ENCODE results near the genes GTF2F1, SH2D3A, VAV1 and MBD3L4.

DNA sequence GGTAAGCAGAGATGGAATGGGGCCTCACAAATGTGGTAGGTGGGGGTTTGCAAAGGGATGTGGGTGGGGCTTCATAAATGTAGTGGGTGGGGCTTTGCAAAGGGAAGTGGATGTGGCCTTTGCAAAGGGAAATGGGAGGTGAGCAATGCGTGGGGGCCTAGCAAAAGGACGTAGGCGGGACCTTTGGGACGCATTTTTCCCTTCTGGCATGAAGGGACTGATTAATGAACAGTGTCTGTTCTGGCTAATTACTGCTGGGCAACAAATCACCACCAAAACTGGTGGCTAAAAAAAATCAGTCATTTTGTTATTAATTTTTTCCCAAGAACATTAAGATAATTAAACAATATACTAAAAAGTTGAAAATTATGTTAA lies 26.1 kb downstream of the ACSBG2 start:
- PRO-cap = no peak
- RRBS = no CpG with 5 or more reads among the region's 4 CpGs

DNA sequence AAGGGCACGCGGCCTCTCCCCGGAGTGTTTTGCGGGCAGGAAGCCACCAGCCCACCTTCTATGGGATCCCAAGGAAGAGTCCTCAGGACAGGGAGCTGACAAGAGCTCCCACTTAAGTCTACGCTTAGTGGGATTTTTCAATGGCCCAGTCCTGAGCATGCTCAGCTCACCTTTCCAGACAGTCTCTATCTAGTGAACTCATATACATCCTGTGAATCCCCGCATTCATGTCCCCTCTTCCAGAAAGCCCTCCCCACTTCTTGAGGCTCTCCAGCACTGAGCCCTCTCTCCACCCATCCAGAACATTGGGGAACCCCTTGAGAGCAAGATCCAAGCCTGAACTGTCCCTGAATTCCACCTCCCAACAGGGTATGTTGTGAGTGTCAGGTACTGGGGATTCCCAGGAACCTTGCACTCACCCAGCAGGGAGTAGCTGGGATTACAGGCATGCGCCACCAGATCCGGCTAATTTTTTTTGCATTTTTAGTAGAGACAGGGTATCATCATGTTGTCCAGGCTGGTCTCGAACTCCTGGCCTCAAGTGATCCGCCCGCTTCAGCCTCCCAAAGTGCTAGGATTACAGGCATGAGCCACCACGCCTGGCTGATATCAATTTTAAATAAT lies 69.8 kb downstream of the ACSBG2 start:
- PRO-cap = no peak
- RRBS = no CpG with 5 or more reads among the region's 12 CpGs

- PRO-cap = no peak
- RRBS = 98% methylated on average over 4 of the region's 23 CpGs
Measured at GRCh38 chr19:6238415-6239159, 41.2 kb downstream of the MLLT1 start.

DNA sequence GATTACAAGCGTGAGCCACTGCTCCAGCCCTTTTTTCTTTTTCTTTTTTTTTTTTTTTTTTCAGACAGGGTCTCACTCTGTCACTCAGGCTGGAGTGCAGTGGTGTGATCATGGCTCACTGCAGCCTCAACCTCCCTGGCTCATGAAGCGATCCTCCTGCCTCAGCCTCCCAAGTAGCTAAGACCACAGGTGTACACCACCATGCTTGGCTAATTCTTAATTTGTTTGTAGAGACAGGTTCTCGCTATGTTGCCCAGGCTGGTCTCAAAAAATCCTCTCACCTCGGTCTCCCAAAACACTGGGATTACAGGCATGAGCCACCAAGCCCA lies 21.3 kb upstream of the MLLT1 start:
- PRO-cap = no peak
- RRBS = no CpG with 5 or more reads among the region's 4 CpGs

GRCh38 chr19:6373404-6373774 lies 795 bp downstream of the ALKBH7 start:
- PRO-cap = unidirectional peak, plus-strand start at chr19:6373677
- RRBS = no CpG with 5 or more reads among the region's 25 CpGs

DNA sequence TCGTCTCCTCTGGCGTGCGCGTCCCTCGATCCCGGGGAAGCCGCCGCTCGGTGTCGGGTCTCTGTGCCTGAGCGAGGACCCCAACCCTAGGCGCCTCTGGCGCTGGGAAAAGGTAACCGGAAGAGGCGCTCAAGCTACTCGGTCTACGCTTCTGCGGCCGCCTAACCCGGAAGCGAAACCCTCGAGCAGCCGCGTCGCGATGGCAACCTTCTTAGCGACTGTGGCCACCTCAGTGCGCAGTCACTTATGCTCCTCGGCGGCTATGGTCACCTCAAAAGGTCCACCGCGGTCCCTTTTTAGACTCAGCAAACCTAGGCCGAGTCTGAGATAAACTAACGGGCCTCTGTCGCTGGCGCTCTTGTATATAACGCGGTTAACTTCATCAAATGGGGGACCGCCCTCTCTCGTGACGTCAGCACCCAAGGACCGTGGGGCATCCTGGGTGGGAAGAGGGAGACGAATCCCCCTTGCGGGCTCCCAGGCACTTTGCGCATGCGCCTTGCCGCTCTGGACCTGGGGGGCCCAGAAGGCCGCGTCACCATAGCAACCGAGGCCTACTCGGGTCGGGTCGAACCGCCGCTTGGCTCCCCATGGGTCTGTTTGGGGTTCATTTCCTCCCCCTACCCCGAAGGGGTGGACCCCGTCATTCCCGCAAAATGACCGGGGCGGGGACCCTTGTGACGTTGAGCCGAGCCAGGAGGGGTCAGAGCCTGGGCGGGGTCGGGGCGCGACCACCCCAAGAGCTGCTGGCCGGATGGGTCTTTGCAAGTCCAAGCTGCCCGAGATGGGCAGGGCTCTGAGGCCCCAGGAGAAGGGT lies at the start of gene GTF2F1:
Gene GTF2F1, minus strand, starts transcription at position 125 of the 817 bp plus-strand sequence.
- PRO-cap = bidirectional peak, plus-strand start at position 239 of the sequence, minus-strand start at position 98 of the sequence; bidirectional peak, plus-strand start at position 541 of the sequence, minus-strand start at position 384 of the sequence; bidirectional peak, plus-strand start outside the sequence, minus-strand start at position 798 of the sequence
- RRBS = 2% methylated on average over 26 of the region's 68 CpGs

GRCh38 chr19:6418197-6418902 lies 6.3 kb downstream of the KHSRP start:
- PRO-cap = no peak
- RRBS = no CpG with 5 or more reads among the region's 30 CpGs

DNA sequence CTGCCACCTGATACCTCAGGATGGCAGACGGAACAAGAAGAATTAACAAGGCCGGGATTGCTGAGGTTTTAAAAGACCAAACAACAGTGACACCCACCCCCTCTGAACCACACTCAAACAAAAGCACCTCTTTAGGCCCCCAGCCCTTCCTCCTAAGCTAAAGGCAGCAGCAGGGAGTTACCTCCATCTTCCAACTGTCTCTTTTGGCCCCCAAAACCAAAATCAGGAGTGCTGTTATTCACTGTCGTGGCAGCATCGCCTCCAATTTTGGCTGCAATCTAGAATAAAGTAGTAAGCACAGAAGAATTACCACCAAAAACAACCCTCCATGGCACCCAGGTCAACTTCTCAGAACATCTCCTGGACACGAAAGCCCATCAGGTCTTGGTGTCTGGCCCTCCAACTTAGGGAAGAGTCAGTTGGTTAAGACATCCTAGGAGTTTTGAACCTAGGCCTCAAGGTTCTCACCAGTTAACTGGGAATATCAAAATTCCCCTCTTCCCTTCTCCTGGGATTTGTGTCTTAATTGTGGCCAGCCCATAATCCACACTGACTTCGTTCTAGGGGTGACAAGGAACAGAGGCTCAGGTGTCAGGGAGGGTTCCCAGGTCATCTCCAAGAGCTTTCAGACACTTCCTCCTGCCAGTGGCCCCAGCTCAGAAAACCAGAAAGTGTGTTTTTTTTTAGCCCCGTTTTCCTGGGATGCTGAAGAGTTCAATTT lies 2.3 kb downstream of the KHSRP start:
- PRO-cap = no peak
- RRBS = no CpG with 5 or more reads among the region's 7 CpGs

DNA sequence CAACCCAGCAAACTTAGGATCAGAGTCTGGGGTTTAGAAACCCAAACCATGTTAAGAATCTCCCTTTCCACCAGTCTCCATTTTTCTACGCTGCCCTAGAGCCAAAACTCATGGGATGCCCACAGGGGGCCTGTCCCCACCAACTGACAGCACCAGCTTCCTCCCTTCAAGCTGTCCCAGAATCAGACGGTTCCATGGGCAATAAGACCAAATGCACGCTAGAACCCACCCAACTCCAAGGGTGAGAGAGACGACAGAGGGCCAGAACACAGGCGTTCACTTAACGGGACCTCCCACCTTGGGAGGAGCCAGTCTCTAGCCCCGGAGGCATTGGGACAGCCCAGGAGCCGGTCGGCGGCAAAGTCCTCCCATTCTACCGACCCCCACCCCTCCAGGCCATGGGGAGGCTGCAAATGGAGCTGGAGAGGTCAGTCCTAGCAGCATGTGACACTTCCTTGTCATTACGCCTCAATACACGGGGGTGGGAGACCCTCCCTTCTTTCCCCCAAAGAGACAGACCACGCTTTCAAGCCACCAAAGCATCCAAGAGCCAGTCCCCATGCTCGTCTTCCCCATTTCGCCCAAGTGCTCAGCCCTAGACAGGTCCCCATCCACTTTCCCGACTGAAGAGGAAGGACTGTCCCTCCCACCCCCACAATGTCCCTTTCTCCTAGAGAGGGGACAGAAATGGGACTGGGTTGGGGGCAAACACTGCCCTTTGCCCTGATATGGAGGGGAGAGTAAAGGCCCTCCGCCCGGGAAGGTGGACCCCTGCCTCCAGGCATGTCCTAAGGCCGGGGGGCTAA lies 1.0 kb downstream of the KHSRP start:
- PRO-cap = no peak
- RRBS = 13% methylated on average over 2 of the region's 20 CpGs

DNA sequence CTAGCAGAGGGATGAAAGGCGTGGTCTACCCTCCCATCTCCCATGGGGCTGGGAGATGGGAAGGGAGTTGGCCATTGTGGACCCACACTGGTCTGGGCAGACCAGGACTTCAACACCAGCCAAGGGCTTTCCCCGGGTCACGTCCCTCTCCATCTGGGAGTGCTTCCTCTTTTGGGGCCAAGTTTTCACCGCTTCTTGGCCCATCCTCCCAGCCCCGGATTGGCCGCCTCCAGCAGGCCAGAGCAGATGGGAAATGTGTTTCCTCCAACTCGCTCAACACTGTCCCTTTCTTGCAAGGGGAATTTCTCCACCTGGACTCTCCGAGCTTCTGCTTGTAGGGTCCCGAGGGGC lies 2.1 kb upstream of the TNFSF9 start:
- PRO-cap = no peak
- RRBS = 92% methylated on average over 4 of the region's 9 CpGs

GRCh38 chr19:6654459-6654812 lies 15.5 kb downstream of the TNFSF14 start:
- PRO-cap = no peak
- RRBS = no CpG with 5 or more reads among the region's 4 CpGs

GRCh38 chr19:6752606-6753107 lies 13.2 kb downstream of the TRIP10 start:
- PRO-cap = bidirectional peak, plus-strand start at chr19:6752837, minus-strand start at chr19:6752715
- RRBS = 4% methylated on average over 12 of the region's 33 CpGs

DNA sequence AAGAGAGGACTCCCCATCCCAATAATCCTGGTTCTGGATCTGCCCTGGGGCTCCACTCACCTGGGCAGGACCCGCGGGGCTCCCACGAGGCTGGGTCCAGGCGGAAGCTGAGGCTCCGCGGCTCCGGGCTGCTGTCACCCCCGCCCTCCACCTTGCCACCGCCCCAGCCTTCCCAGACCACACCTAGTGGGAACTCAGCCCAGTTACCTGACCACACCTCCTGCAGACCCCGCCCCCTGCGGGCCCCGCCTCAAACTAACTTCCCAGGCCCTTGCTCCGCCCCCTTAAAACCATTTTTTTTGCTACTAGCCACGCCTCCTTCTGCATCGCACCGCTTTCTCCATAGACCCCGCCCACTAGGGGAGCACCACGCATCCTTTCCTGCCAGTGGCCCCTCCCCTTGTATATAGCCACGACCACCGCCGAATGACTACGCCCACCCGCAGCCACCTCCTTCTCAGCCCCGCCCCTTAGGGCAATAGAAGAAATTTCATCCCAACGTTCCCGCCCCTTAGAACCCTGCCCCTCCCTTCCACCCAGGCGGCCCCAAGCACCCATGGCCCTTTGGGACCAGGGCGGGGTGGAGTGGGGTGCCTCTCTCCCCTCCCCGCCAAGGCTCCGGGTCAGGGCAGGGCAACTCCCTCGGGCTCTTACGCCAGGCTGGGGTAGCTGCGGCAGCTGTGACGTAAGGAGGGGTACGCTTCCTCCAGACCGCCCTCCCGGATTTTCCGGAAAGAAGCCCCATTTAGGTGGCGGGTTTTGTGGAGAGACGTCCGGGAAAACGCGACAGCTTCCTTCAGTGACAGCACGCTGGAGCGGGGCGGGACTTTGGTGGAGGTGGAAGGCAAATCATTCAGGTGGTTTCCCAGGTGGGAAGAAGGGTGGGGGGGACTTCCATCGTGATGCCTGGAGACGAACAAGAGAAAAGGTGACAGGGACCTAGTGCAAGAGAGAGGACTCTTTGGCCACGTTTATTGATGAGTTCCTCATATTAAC lies at the start of gene SH2D3A:
Gene SH2D3A, minus strand, starts transcription at position 109 of the 996 bp plus-strand sequence.
- PRO-cap = bidirectional peak, plus-strand start at position 82 of the sequence, minus-strand start at position 196 of the sequence
- RRBS = 38% methylated on average over 6 of the region's 49 CpGs

- PRO-cap = no peak
- RRBS = 83% methylated on average over 8 of the region's 29 CpGs
Measured at GRCh38 chr19:6772159-6773056, at the start of gene VAV1. TSS of gene VAV1 (plus strand) at chr19:6772708.

- PRO-cap = no peak
- RRBS = no CpG with 5 or more reads among the region's 14 CpGs
Measured at GRCh38 chr19:6773100-6774168, 926 bp downstream of the VAV1 start.

- PRO-cap = no peak
- RRBS = no CpG with 5 or more reads among the region's 2 CpGs
Measured at GRCh38 chr19:6996542-6996846, 24.7 kb downstream of the MBD3L2B start.

- PRO-cap = no peak
- RRBS = no CpG with 5 or more reads among the region's 8 CpGs
Measured at GRCh38 chr19:7040037-7040398, at the start of gene MBD3L4. TSS of gene MBD3L4 (minus strand) at chr19:7040179.

GRCh38 chr19:7116714-7117615 lies 47.5 kb downstream of the ZNF557 start:
- PRO-cap = no peak
- RRBS = no CpG with 5 or more reads among the region's 32 CpGs

GRCh38 chr19:7119432-7119777 lies 49.9 kb downstream of the ZNF557 start:
- PRO-cap = no peak
- RRBS = no CpG with 5 or more reads among the region's 14 CpGs

DNA sequence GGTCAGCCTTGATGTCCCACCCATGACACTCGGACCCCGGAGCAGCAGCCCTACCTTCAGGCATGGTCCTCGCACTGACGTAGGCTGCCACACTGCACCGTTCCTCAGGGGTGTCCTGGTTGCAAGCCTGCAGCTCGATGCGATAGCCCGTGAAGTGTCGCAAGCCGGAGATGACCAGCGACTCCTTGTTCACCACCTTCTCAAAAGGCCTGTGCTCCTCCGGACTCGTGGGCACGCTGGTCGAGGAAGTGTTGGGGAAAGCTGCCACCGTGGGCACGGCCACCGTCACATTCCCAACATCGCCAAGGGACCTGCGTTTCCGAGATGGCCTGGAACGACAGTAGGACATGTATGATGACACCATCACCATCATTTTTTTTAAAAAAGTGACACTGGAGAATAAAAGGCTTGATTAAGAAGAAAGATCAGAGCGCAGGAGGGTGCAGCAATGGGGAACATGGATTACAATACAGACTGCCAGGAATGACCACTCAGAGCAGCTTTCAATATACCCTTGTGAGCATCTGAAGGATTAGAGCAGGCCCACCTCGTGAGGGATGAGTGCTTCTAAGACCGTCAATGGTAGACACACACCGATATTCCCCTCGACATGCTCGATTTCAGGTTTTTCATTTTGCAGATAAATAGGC lies 73.4 kb downstream of the ZNF557 start:
- PRO-cap = no peak
- RRBS = 100% methylated on average over 1 of the region's 28 CpGs

Data from Caco-2 (cell line).